Endodermal cell (in vitro differentiated cells): ENCODE results near the genes MRPL21 and MRGPRF.

DNA sequence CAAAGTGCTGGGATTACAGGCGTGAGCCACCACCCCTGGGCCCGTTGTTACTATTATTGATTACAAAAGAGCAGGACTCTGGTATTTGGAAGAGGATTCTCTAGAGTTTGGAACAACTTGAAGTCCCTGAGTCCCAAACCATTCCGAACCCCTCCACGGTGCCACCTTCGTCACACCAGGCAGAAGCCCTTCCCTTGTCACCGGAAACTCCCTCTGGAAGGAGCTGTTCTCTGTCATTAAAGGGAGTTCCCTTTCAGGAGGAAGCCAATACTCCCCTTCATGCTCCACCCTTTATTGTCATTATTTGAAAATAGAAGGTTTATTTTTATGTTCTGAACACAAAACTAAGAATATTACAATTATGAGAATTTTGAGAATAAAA is 5.1 kb upstream of the C11orf24 start:
- PRO-cap, result no peak

DNA sequence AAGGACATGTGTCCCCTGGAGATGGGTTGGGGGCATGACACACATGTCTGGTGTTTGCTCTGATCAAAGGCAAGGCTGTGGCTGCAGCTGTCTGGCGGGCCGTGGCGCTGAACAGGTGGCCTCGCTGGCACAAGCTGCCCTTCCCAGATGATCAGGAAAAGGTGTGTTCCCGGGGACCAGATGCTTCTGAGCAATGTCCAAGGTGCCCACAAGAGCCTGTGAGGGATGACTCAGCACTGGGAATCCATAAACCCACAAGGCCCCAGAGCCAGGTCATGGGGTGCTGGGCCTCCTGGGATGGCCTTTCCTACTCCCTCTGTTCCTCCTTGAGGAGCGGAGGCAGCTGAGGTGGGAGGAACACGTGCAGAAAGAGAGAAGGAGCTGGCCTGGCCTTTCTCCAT is 9.7 kb upstream of the LRP5 start:
- PRO-cap, result no peak

DNA sequence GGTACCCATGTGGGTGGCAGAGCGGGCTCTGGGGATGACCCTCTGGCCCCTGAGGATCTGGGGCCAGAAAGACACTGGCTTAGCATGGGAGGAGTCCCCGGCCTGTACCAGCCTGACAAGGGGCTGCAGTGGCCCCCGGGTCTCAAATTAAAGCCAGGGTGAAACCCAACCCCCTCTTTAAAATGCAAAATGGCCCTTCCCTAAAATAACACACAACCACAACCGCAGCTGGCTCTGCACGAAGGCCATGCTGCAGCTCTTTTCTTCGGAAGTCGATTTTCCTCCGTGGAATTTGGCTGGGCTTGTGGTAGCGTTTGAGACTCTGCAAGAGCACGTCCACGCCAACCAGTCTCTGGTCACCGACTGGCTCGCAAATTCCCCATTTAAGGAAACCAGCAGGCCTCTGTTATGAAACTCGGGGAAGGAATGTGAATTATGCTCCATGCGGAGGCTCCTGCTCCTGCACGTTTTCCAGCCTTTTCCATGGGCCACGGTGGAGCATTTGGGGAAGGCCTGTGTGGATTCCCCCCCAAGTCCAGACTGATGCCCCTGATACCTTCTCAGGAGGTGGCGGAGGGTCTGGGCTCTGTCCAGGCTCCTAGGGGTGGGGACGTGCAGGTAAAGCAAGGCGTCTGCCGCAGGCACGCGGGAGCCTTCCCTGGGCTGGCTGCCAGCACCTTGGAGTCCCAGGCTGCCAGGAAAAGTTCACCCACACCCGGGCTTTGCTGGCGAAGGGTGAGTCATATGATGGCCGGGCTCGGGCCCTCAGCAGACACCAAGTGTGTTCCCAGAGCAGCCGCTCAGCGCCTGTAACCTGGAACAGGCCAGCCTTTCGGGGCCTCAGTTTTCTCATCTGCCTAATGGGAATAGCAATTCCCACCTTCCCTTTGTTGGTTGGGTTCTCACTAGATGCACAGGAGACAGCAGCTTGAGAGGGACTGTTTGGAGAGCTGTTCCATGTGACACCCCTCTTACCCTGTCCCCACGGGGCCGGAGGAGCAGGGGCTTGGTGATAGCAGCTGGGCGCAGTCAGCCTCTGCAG is 41.9 kb downstream of the LRP5 start:
- PRO-cap, result no peak

- PRO-cap, result no peak
Measured at GRCh38 chr11:68591338-68591777, 93.0 kb upstream of the GAL start.

DNA sequence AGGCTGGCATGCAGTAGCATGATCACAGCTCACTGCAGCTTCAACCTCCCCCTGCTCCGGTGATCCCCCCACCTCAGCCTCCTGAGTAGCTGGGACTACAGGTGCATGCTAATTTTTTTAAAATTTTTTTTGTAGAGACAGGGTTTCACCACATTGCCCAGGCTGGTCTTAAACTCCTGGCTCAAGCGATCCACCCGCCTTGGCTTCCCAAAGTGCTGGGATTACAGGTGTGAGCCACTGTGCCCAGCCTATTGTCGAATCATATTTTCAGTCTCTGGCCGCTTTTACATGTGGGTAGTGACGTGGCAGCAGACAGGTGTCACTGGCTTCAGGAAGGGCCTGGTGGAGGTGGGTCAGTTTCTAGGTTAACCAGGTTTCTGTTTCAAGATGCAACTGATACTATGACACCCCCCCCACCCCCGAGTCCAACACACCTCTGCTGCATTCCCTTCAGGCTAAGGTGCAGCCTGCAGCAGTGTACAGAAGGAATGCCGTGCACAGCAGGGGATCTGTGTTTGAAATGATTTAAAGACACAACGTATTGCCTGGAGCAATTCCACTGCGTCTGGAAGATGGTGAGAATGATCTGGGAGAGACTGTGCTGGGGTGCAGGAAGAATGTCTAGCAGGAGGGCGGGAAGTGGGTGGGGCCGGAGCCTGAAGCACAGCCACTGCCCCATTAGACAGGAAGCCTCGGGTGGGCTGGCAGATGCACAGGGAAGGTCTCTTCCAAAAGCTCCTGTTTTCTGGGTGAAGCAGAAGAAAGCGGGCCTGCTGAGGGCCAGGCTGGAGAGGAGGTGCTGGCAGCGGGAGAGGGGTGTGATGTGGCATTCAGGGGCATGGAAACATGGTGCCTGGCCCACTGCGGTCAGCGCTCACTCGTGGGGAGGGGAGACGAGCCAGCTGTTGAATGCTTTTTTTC is 11.8 kb upstream of the TESMIN start:
- PRO-cap, result no peak

DNA sequence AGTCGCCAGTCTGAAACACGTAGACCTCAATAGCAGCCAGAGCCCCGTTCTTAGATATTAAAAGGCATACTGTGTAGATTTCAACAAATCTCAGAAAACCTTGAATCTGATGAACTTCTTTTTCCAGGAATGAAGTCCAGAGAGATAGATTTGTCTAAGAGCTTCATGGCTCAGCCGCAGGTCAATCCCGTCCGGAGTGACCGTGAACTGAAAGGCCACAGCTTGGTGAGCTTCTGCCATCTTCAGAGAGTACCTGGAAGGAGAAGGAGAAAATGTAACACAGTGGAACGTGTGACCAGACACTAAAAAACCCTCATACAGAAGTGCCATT is 26.5 kb downstream of the CPT1A start:
- PRO-cap, result no peak

GRCh38 chr11:68835690-68836334 is 5.9 kb downstream of the CPT1A start:
- PRO-cap, result no peak

DNA sequence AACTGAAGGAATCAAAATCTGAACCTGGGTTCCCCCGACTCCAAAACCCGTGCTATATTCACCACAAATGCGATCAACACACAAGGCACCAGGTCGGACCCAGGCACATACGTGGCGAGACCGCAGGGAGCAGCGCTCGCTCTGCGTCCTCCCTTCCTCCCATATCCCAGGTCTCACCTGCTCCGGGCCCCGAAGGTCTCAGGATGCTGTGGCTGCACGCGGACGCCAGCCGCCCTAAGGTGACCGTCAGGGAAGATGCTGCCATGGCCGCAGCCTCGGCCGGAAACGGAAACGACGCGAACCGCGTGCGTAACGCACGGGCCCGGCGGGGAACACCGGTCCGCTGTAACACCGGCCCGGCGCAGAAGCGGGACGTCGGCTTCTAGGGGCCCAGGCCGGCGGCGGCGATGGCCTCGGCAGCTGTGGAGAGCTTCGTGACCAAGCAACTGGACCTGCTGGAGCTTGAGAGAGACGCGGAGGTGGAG is at the start of gene MRPL21:
Gene MRPL21, minus strand, starts transcription at position 287 of the 485 bp plus-strand sequence.
- PRO-cap, result bidirectional peak, plus-strand start at position 407 of the sequence, minus-strand start at position 271 of the sequence

DNA sequence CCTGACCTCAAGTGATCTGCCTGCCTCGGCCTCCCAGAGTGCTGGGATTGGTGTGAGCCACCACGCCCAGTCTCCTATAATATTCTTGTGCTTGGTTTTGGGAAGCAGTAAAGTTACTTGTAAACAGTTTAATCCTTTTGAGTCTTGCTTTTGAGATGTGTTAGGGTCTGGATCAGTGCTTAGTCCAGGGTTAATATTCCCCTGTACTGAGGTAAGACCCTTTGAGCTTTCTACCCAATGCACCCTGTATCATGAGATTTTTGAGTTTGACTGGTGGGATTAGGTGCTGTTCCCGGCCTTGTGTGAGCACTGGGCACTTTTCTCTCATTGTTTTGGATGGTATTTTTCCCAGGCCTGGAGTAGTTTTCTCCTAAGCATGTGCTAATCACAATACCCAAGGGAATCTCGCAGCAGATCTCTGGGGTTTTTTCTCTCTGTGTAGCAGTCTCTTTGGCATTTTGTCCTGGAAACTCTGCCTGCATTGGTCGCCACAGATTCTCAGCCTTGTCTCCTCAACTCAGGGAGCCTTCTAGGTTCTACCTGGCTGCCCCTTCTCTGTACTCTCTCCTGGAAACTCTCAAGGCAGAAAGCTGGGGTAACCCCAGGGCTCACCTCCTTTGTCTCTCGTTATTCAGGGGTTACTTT is 19.9 kb downstream of the IGHMBP2 start:
- PRO-cap, result no peak

DNA sequence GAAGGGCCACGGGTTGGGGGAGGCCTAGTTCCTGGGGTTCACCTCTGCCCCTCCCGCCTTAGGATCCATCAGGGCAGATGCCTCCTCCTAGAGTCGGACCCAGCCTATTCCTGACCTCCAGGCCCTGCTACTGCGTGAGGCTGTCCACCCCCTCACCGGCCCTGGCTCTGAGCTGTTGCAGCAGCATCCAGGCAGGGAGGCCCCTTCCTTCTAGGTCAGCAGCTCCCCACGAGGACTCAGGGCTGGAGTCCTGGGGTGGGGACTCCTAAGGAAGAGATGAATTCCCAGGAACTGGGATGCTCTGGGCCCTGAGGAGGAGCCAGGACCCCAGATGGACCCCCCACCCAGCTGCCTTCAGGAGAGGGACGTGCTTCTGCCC is 10.4 kb downstream of the MRGPRF start:
- PRO-cap, result no peak

DNA sequence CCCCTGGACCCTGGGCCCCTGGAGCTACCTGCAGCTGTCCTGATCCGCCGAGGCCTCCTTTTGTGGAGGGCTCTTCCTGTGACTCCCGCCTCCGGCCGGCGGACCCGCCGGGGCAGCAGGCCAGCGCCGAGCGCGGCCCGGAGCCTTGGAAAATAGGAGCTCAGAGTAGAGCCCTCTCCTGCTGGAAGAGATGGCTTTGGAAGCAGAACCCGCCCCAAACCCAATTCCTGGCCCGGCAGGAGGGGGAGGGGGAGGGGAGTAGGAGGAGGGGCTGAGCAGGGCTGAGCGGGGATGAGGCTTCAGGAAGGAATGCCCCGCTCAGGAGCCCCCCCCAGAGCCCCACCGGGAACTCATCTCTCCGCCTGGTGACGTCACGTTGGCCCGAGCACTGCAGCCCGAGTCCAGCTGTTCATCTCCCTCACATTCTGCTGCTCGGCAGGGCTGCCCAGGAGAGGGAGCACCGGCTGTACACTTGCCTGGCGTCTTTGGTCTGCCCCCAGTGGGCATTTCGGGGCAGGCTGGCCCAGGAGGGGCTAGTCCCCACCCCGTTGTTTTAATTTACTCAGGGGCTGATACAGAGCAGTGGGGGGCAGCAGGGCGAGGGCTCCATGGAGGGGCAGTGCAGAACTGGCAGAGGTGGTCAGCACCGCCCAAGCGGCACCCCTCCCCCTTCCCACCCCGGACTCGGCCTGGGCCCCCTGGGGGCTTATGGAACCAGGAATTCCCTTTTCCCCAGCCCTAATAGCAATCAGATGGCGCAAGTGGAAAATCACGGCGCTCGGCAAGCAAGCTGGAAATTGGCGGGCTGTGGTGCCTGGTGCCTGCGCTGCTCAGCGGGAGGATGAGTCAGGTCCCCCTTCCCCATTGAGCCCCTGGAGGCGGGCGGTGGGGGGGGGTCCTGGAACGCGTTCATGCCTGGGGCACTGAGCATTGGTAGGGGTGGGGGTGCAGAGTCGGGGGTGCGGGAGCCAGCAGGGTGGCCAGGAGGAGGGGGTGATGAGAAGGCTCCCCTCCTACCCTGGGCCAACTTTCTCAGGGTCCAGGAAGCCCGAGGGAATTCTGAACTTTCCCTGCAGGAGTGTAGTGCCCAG is at the start of gene MRGPRF:
Gene MRGPRF, minus strand, starts transcription at position 192 of the 1,091 bp plus-strand sequence.
- PRO-cap, result no peak

DNA sequence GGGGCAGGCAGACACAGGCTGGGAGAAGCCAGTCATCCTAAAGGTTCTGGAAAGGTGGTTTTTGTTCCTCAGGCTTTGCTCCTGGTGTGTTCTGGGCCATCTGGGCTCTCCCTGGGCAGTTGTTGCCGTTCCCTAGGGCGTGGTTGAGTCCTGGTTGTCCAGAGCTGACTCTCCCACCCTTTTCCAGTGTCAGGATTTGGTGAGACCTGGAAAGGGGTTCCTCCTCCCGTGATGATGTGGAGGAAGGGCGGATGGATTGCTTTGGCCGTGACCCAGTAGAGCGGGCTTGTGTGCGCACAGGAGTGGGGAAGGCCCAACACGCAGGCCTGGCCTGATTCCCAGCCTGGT is 26.0 kb downstream of the TPCN2 start:
- PRO-cap, result no peak

GRCh38 chr11:69115465-69116134 is 40.1 kb upstream of the SMIM38 start:
- PRO-cap, result no peak

DNA sequence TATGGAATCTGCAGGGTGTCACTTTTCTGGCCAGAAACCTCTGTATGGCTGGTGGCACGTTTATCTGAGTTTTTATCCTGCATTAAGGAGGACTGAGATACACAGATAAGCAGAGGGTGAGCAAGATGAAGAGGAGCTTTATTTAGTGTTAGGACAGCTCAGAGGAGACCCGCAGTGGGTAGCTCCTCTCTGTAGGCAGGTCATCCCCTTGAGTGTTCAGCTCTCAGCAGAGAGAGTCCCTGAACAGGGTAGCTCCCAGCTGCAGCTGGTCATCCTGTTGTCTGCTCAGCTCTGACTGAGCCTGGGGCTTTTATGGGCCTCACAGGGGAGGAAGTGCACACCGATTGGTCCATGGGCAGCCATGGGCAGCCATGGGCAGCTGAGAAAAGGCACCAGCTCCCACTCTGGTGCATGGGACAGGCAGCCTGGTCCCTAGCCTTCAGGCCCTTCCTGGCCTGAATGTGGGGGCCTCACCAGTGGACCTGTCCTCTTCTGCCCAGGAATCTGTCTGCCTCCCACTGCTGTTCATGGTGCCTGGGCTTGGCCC is 54.5 kb downstream of the MYEOV start:
- PRO-cap, result no peak

DNA sequence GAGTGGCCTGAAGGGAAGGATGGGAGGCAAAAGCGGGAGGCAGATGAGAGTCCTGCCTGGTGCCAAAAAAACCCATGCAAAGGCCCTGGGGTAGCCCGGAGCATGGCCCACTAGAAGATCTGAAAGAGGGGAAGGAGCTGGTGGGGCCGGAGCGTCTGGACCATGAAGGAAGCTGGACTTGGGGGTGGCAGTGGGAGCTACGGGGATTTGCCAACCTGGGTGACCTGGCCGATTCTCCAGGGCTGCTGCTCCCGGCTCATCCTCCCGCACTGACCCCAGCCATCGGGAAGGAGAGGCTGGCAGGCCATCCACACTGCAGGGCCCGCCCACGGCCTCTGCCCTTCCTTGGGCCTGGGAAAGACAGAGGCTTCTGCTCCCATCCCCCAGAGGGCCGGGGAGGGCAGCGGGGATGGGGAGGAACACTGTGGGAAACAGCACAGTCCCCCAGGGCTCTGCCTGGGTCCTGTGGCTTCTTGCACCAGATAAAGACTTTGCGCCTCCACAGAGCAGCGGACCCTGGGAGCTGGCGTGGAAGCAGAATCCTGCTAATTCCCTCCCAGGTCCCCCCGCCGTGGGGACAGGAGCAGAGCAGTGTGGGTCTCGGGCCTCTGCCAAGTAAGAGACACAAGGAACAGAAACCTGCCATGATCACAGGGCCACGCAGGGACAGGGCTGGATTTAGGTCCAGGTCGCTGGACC is 100.4 kb downstream of the MYEOV start:
- PRO-cap, result no peak

DNA sequence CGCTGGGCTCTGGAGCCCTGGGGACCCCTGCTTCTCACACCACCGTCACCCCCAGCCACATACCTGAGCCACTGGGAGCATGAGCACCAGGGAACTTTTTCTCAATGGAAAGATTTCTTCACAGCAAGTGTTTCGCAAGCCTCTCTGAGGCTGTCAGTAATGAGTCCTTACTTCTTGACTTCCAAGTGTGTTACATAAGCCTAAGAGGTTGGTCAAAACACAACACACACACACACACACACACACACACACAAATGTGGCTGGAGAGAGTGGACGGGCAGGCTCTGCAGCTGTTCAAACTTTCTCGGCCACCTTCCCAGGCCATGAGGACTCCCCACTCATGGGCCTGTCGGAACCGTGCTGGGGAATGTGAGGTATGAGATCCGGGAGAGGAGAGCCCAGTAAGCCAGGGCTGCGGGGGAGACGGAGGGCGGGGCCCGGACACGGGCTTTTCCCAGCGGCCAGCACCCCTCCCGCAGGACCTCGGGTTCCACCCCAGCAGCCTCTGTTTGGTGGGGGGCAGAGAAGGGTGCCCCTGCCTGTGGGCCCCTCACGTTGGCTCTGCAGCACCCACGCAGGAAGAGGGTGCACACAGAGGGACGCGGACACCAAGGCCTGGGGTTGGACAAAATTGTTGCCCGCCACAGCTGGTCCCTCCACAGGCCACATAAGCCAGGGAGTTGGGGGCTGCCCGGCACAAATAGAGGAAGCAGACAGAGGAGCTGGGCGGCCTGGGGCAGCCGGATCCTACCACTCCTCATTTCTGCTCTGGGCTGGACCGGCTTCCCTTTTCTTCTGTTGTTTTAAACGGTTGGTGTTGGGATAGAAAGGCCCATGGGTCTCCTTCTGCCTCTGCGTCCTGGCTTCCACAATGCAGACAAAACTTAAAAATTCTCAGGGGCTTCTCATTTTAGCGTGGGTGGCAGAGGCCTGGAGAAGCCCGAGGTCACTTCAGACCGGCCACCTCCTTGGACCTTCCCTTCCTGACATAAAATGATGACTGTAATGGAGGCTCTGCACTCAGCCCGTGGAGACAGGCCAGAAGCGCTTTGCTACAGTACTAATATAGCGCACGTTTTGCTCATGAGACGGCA is 151.0 kb downstream of the MYEOV start:
- PRO-cap, result no peak

DNA sequence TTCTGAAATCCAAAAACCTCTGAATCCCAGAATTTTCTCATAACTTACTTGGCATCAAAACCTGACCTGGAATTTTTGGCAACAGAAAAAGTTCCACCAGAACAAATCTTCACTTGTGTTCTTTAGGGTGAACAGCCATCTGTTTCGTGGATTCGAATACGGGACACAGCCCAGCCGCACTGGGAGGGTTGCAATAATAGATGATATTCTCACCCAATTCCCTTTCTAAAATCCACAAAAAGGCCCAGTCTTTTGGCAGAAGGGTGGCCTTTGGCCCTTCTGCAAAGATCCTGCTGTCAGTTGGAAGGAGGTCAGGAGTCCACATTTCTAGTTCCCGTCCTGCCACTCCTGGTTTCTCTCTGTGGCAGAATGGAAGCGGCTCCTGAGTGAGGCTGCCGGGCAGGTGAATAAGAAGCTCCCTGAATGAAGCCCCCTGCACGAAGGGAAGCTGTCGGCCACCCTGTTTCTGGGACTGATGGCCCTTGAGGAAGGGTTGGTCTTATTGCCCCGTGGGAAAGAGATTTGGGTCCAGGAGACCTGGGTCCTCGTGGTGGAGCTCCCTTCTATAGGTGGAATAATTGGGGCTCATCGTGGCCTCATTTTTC is 170.6 kb upstream of the CCND1 start:
- PRO-cap, result no peak

DNA sequence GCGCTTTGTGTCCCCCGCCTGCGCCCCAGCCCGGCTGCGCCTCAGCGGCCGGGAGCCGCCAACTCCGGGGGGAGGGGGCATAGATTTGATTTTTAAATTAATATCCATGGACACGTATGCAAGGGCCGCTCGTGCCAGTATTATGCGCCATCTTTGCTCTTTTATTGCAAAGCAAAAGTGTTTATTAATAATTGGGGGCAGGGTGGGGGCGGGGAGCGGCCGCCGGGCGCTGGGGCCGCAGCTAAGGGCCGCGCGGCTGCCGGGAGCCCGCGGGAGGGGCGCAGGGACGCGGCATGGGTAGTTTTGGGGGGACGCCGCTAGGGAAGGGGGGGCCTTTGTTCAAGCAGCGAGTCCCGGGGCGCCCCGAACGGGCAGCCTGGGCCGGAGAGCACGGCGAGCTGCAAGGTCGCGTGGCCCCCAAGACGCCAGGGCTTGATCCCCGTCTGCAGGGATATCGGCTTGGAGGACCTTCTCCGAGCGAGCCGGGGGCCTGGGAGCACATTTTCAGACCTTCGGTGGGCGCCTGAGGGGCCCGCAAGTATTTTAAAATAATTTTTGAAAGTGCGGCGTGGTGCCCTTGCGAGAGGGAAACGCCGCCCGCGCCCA is 967 bp downstream of the CCND1 start:
- PRO-cap, result unidirectional peak, plus-strand start at position 366 of the sequence

DNA sequence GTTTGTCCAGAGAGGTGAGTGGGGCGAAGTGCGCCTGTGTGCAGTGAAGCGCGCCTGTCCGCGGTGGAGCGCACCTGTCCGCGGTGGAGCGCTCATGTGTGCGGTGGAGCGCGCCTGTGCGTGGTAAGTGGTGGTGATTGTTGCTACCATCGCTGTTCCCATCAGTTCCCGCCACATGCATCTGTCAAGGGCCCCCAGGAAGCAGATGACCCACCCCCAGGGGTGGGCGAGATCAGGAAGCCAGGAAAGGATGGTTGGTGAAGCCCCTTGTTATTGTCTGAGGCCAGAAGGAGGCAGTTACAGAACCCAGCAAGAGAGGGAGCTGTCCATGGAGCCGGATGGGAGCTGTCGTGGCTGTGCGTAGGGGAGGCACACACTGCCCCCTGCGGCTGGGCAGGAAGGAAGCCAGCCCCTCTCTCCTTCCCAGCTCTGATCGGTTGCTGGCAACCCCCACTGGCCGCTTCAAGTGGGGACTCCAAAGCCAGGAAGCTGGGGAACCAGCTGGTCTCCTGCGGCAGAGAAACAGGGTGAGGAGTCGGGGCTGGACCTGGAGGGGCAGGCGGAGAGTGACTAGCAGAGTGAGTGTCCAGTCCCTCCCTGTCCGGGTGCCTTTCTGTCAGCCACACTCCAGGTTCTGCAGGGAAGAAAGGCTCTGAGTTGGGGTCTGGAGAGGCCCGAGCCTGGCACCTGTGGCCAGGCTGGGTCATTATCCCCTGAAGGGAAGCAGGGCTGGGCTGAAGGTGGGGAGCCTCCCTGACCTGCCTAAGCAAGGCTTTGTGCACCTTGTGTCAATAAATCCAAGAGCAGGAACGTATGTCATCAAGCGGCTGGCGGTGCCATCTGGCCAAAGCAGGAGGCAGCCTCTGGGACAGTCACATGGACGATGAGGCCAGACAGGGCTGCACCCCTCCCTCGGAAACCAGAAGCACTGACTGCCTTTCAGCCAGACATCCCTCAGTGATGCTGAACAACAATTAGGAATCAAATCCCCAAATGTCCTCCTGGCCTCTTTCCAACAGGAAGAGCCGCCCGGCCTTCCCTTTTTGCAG is 73.6 kb upstream of the FGF3 start:
- PRO-cap, result no peak

GRCh38 chr11:69943134-69943522 is 123.9 kb upstream of the FGF3 start:
- PRO-cap, result unidirectional peak, plus-strand start at chr11:69943292; unidirectional peak, plus-strand start at chr11:69943330